Temporal lobe (tissue), 2 donors: ENCODE measurements around a stretch of chr7.

- RAMPAGE, long total RNA: no peak
Measured at GRCh38 chr7:51242144-51242781, 74.3 kb downstream of the COBL start.

DNA sequence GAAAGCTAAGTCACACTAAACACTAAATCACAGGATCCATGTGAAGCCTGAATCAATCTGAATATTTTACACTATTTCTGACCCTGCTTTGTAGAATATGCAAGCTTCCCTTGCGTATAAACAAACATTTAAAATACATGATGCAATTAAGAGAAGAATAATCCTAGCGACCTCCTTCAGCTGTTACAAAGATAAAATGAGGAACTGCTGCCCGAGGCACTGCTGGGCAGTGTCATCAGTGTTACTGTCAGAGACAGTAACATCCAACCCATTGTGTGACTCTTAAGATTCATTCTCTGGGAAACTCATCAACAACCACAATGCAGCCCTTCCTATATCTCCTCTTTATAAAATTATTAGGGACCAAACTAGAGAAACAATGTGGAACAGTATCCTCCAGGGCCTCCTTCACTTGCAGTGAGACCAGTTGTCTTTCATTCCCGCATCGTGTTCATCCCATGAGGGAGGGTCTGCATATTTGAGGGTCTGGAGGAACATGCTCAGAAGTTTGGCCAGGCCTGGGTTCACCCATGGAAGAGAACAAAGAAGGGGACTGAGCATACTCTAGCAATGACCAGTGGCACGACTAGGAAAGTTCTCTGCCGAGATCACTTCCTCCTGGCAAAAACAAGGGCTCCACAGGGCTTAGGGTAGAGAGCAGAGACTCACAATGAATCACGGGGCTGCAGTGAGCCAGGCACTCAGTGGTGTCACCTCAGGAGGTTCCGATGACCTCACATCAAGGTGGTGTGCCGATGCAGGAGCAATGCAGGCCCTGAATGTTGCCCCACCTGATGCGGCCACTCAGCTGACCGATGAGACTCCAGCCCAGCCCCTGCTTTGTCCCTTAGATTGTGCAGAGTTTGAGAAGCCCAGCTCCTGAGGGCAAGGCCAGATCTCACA lies 61.3 kb downstream of the COBL start:
- RAMPAGE, long total RNA: no peak

DNA sequence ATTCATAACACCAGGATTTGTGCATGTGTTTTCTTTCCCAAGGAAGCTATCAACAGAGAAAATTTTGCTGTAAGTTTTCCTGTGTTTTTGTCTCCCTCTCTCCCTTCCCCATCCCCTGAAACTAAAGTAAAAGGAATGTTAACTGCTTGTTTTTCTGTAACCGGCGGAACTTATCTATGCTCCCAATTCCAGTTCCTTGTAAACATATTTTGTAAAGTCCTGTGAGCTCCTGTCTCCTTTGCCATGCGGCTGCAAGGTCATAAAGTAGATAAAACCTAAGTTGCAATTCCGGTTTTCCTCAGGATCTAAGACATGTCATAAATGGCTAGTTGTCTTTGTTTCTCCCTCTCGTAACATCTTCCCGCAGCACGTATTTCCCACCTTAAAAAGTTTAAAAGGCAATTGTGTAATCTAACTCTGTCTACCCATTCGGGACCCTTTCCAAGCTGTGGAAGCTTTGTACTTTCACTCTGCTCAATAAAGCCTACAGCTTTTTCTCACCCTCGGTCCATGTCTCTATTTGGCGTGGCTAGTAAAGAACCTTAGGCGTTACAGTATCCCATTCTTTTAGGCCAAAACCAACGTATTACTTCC lies 78.9 kb upstream of the POM121L12 start:
- RAMPAGE, long total RNA: no peak

GRCh38 chr7:53004828-53005109 lies 30.7 kb upstream of the POM121L12 start:
- RAMPAGE, long total RNA: no peak

- RAMPAGE, long total RNA: no peak
Measured at GRCh38 chr7:53983677-53984030, 558.5 kb upstream of the VSTM2A start.

GRCh38 chr7:53984839-53985256 lies 557.3 kb upstream of the VSTM2A start:
- RAMPAGE, long total RNA: no peak

DNA sequence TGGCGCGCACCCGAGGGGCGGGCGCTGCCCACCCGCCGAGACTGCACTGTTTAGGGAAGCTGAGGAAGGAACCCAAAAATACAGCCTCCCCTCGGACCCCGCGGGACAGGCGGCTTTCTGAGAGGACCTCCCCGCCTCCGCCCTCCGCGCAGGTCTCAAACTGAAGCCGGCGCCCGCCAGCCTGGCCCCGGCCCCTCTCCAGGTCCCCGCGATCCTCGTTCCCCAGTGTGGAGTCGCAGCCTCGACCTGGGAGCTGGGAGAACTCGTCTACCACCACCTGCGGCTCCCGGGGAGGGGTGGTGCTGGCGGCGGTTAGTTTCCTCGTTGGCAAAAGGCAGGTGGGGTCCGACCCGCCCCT lies 952 bp downstream of the EGFR start:
- RAMPAGE, long total RNA: no peak

DNA sequence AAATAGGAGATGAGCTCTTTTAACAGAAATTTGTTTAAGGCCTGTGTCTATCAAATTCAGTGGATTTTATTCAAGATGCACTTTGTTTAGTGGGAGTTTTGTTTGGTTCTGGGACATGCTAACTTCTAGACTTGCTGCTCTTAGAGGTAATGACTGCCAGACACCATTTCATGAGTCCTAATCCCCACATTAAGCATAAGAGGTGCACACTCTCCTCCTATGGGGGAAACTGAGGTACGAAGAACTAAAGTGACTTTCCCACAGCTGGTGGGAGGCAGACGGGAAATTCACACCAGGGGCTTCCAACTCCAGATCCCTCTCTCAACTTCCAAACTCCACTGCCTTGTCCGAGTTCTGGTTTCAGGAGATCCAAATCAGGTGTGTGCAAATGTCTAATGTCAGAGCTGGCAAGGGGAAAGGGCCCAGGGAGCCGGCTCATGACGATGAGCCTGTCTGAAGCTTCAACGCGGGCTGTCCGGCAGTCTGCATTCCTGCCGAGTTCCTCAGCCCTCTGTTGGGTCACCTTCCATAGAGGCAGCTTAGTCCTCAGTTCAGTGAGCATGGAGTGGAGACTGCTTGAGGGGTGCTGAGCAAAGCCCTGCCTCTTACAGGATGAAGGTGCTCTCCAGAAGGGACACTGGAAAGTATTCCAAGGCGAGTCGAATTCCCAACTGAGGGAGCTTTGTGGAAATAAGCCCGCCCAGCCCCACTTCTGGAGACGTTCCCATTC lies 3.0 kb downstream of the EGFR start:
- RAMPAGE, long total RNA: no peak

GRCh38 chr7:55052535-55053266 lies 33.9 kb downstream of the EGFR start:
- RAMPAGE, long total RNA: no peak

DNA sequence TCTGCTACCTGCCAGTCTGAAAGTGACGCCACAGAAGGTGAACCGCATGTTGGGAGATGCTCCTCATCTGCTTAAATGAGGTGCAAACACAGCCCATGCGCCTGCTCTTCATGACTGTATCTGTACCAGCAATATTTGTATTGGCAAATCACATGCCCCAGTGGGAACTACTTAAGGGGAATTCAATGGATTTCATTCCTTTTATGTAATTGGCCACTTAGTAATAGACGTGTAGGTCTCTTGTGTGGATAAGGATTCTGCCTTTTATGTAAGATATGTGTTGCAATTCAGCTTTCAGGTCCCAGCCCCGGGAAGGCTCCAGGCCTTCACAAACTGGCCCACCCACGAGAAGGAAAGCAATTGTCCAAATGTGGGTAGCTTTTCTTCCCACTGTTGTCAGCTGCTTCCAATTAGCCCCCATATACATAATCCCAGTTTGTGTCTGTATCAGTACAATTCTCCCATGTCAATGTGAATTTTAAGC lies 42.2 kb downstream of the EGFR start:
- RAMPAGE, long total RNA: no peak

DNA sequence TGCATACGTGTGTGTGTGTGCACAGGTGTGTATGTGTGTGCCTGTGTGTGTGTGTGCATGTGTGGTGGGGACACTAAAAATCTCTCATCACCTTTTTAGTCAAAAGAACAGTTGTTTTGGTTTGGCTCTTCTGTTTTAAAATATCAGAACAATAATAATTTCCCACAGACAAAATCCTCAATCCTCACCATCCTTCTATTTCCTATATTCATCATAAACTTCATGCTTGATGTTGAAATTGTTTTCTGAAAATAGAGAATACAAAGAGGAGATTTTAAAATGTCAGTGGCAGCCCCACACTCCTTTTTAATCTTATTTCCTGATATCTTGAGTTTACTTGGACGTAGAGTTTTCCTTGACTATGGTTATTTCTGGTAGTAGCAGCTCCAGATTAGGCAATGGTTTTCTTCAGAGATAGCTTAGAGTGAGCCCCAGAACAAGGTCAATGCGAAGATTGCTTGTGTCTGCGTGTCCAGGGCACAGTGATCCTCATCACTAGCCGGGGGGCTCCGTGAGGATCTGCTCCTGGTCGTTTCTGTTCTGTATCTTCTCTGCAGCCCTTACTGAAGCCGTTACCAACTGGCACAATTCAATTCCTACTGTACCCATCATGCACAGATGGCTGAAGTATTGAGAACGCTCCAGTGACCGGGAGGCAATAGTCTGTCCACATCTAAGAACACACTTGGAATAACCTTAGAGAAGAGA lies 49.4 kb downstream of the EGFR start:
- RAMPAGE, long total RNA: no peak

- RAMPAGE, long total RNA: no peak
Measured at GRCh38 chr7:55070166-55070769, 51.5 kb downstream of the EGFR start.

GRCh38 chr7:55078430-55078758 lies 59.6 kb downstream of the EGFR start:
- RAMPAGE, long total RNA: no peak

GRCh38 chr7:55178544-55179151 lies 159.8 kb downstream of the EGFR start:
- RAMPAGE, long total RNA: no peak

- RAMPAGE, long total RNA: no peak
Measured at GRCh38 chr7:55192392-55193228, 172.5 kb upstream of the LANCL2 start.

- RAMPAGE, long total RNA: no peak
Measured at GRCh38 chr7:55201992-55202826, 162.9 kb upstream of the LANCL2 start.

GRCh38 chr7:55464645-55465531 lies 99.8 kb downstream of the LANCL2 start:
- RAMPAGE, long total RNA: no peak

DNA sequence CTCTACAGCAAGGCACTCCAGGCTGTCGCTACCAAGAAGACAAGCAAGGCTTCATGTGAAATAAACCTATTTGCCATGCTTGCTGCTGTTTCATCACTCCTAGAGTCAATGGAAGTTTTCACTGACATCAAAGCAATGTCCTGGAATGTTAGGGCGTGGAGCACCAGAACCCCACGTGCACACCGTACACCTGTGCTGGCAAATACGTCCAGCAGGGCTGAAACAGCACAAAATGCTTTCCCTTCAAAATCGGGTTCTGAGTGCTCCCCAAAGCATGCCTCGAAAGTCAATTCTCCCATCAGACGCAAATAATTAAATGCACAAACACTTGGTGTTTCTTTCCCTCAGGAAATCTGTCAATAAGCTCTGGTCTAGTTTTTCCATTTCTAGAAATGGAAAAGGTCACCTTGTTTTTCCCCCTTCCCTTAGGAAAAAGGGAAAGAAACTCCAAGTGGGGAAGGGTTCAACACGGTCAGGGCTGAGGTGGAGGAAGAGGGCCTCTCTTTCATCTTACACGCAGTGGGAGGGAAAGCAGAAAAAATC lies 21.1 kb downstream of the VOPP1 start:
- RAMPAGE, long total RNA: no peak

DNA sequence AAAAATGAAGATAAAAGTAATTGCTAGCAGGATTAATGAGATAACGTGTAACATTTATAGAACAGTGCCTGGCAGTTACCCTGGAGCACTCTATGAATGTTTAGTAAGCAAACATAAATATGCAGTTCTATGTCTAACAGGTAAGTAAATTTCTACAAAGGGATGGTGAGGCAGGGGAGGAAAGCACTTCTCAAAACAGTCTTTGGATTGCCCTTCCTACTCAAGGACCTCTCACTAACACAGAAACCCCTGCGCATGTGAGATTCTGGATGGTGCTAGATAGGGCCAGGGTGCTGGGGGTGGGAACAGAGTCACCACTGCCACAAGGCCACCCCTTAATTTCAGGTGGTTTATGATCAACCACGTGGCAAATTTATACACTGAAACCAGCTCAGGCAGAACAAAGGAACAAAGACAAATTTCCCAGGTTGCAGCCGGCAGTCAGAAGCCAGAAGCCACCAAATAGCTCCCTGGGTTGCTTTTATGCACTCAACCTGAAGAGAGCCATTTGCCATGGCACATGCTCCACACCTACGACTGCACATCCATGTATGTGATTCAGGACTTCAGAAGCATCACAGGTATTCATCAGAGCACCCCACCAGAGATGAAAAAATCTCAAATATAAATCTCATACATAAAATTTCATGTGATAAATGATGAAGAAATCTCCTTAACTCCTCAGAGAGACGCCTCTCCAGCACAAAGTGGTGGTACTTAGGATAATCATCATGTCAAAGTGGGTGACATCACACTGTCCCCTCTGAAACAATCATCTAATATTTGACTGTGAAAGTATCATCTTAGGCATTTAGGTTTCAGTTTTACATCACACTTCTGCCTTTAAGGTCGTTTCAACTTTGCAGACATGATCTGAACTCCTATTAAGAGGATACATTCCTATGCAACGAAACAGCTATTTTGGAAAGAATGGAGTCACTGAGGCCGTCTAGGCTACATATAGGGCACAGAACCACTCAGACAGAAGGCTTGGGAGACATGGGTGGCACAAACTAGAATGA lies 2.4 kb downstream of the VOPP1 start:
- RAMPAGE, long total RNA: no peak

DNA sequence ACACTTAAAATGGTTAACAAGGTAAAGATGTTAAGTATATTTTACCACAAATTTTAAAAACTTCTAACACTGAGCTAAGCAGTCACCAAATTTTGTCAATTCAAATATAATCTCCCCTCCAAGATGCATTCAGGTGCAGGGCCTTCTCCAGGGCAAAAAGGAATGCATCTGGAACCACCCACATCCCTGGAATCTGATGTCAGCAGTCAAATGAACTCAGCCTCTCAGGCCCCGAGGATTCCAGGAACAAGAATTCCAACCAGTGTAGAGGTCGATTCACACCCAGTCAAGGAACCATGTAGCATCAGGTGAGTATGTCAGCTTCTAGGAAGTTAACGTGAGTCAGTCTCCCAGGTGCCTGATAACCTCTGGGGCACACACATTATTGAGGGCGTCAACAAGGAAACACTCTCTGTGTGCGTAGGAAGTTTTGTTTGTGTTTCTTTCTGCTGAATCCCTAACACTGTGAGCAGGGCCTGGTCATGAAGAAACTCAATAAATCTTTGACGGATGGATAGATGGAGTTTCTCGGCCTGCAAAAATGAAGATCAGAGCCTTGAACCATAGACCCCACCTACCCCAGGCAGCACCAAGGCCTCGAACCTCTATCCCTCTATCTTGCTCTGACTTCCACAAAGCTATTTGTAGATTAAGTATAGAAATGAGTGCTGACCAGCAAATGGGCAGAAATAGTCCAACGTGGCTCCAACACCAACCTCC lies 122.3 kb upstream of the VOPP1 start:
- RAMPAGE, long total RNA: no peak